Colon Carcinoma Metastatic in the Lung (tissue), 2 donors: ENCODE results near the genes STIP1, DNAJC4, VEGFB and PLCB3.

DNA sequence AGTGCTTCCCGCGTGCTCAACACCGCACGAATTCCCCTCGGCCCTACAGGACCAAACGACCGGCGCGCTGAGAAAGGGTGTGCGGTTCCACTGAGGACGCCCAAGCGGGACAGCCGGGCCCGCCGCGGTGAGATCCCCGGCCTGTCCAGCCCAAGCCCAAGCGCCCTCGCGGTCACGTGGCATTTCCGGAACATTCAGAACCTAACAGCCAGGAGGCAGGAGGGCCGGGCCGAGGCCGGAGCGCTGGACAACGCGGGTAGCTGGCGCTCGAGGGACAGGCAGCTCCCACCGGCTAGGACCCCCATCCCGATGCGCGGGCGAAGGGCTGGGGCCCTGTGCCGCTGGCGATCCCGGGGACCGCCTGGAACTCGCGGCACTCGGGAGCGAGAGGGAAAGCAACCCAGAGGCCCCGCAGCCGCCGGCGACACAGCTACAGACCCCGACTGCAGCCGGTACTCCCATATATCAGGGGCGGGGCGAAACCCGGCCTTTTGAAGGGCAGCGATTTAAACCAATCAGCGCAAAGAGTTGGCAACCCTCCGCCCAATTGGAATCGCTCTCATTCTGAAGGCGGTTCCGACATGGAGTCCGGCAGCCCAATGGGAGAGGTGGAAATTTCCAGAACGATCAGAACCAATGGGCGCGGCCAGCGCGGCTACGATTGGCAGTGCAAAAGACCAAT, 586 bp upstream of the STIP1 start:
- PRO-cap, 2 experiments, result peak in 2 of 2 experiments; most common plus-strand start position 218 of the sequence (in 1); most common minus-strand start position 168 of the sequence (in 2)

DNA sequence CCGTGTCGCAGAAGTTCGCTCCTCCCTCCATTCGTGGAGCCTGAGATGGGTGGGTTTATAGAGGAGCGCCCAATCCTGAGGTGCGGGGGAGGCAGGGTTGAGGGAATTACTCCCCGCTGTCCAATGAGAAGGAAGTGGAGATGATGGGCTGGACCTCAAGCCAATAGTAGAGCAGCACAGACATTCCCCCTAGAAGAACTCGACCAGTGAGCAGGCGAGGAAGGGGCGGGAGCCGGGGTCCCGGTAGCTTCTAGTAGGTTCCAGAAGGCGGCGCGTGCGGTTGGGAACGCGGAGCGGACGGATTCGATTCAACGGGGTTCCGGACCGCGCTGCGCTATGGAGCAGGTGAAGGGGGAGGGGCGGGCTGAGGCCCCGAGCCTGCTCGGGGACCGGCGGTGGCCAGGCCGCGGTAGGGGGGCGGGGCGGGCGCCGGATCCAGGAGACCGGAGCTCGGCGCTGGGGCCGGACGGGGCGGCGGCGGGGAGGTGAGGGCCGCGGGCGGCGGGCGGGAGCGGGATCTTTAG, at the start of gene STIP1:
Gene STIP1, plus strand, starts transcription at position 246 of the 524 bp plus-strand sequence.
- PRO-cap, 2 experiments, result peak in 2 of 2 experiments; most common plus-strand start position 256 of the sequence (in 1)

DNA sequence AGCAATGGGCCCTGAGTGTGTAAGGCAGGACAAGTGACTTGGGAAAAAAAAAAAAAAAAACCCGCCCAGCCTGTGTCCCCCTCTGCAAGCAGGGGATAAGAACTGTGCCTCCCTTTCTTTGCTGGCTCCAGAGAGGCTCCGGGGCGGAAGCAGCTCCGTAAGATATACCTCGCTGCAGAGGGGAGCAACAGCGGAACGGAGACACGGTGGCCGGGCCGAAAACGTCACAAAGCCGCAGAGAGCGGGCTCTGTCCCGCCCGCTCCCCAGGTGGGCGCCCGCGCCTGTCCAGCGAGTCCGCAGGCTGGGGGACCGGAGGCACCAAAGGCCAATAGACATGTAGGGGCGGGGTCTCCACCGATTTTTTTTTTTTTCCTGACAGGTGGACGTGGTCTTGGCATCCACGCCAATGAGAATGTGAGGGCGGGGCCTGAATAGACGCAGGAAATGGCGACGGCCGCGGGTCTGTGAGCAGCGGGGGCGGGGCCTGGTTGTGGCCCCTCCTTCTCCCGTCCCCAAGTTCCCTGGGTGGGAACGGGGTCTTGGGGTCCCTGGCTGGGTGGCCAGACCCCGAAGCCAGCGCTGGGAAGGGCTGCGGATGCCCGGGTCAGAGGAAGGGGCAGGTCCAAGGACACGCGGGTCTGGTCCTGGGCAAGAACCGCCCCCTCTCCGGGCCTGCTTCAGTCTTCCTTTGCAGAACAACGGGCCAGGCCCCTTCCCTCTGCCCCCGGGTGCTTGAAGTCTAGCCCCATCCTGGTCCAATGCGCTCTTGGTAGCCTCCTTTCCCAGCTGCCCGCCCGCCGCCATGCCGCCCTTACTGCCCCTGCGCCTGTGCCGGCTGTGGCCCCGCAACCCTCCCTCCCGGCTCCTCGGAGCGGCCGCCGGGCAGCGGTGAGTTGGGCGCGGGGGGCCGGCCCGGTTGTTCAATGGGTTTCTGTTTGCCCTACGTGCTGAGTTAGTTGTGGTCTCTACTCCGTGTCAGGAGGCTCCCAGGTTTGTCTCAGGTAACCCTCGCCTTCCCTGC, at the start of gene DNAJC4:
Gene DNAJC4, plus strand, starts transcription at position 497 of the 1,022 bp plus-strand sequence.
- PRO-cap, 2 experiments, result peak in 2 of 2 experiments; most common plus-strand start position 468 of the sequence (in 1); most common minus-strand start position 288 of the sequence (in 2)

DNA sequence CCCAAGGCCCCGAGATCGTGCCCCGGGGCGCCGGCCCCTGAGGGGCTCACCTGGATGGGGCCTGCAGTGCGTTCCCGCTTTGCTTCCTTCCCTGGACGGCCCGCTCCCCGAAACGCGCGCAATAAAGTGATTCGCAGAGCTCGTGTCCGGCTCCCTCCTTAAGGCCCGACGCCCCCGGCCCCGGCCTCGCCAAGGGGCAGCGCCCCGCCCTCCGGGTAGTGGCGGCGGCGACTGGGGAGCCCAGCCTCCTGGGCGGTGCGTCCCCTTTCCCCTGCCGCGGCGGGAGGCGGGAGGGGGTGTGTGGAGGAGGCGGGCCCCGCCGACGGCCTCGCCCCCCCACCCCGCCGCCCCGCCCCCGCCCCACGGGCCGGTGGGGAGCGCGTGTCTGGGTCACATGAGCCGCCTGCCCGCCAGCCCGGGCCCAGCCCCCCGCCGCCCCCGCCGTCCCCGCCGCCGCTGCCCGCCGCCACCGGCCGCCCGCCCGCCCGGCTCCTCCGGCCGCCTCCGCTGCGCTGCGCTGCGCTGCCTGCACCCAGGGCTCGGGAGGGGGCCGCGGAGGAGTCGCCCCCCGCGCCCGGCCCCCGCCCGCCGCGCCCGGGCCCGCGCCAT, at the start of gene VEGFB:
Gene VEGFB, plus strand, starts transcription at position 441 of the 609 bp plus-strand sequence.
- PRO-cap, 2 experiments, result peak in 2 of 2 experiments; most common plus-strand start position 363 of the sequence (in 1); most common minus-strand start position 191 of the sequence (in 1)

GRCh38 chr11:64237787-64237934, 3.2 kb upstream of the ENSG00000286264 start:
- PRO-cap, 2 experiments, result peak in 2 of 2 experiments; most common plus-strand start chr11:64237844 (in 1)

GRCh38 chr11:64251248-64252121, at the start of gene PLCB3:
PLCB3 (plus strand) TSS chr11:64251530.
- PRO-cap, 2 experiments, result peak in 2 of 2 experiments; most common plus-strand start chr11:64251530 (in 2); most common minus-strand start chr11:64251411 (in 2)

DNA sequence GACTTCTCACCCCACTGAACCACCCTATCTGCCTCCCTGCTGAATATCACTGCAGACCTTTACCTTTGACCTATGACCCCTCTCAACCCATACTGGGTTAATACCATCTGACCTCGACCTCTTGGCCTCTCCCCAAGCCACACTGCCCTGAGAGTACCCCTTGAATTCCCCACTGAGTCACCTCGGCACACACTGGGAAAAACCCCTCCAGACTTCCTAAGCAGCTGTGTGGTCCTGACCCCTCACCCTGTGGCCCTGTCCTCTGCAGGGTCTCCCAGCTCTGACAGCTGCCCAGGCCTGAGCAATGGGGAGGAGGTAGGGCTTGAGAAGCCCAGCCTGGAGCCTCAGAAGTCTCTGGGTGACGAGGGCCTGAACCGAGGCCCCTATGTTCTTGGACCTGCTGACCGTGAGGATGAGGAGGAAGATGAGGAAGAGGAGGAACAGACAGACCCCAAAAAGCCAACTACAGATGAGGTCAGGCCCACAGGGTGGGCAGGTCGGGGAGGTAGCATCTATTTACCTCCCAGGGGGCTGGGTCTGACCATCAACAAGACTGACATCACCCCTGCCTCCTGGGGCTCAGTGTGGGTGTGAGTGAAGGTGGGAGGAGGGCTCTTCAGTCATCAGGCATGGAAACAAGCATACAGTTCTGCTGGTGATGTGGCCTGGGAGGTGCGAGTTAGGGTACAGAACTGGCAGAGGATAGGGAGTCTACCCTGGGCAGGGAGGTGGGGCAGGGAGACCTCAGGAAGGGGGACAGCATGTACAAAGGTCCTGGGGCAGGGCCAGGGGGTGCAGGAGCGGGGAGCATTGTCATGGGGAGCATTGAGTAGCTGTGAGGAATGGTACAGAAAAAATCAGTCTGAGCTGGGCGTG, 8.7 kb downstream of the PLCB3 start:
- PRO-cap, 2 experiments, result no peak in any of the 2 experiments

- PRO-cap, 2 experiments, result peak in 2 of 2 experiments; most common plus-strand start chr11:64285505 (in 2); most common minus-strand start chr11:64285112 (in 1)
Measured at GRCh38 chr11:64284947-64285636, 556 bp upstream of the GPR137 start.

DNA sequence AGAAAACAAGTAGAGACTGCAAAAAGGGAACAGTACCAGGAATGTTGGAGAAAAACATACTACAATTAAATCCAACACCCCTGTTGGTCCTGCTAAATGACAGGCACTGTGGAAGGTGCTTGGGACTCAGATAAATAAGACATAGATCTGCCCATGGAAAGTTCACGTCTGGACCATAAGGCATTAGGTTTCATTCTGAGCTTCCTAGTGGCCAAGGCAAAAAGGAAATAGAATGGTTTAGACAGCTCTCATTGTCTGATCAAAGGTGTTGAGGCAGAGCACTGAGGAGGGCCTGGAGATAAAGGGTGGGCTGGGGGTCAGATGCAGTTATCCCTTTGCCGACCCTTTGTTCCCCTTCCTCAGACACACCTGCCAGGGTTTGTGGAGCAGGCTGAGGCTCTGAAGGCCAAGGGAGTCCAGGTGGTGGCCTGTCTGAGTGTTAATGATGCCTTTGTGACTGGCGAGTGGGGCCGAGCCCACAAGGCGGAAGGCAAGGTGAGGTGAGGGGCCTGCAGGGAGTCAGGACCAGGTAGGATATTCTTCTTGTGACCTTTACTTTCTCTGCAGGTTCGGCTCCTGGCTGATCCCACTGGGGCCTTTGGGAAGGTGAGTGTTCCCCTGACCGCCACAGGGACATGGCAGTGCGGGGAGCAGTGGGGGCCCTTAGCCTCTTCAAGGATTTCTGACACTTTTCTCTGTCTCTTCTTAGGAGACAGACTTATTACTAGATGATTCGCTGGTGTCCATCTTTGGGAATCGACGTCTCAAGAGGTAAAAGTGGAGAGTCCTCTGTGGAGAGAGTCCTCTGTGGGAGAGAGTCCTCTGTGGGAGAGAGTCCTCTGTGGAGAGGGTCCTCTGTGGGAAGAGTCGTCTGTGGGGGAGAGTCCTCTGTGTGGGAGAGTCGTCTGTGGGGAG, 2.6 kb downstream of the PRDX5 start:
- PRO-cap, 2 experiments, result no peak in any of the 2 experiments

DNA sequence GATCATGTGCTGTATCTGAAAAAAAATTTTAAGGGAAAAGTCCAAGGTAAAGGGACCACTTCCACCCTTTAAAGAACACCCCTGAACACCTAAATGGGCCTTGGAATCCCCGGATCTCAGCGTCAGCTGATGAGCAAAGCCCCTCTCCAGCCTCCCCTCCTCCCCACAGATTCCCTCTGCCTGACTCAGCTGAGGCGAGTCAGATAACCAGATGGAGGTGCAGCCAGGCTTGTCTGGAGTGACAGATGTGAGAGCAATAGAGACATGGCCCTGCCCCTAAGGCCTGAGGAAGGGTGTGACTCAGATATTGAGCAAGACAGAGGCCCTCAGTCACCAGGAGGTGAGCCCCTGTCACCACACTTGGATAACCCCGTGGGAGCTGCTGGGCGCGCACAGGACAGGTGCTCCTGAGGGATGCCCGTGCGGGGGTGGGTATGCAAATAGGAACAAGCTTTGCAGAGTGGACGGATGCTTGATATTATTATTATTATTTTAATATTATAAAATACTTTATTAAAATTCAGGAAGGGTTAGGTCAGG, 4.9 kb upstream of the CCDC88B start:
- PRO-cap, 2 experiments, result no peak in any of the 2 experiments

DNA sequence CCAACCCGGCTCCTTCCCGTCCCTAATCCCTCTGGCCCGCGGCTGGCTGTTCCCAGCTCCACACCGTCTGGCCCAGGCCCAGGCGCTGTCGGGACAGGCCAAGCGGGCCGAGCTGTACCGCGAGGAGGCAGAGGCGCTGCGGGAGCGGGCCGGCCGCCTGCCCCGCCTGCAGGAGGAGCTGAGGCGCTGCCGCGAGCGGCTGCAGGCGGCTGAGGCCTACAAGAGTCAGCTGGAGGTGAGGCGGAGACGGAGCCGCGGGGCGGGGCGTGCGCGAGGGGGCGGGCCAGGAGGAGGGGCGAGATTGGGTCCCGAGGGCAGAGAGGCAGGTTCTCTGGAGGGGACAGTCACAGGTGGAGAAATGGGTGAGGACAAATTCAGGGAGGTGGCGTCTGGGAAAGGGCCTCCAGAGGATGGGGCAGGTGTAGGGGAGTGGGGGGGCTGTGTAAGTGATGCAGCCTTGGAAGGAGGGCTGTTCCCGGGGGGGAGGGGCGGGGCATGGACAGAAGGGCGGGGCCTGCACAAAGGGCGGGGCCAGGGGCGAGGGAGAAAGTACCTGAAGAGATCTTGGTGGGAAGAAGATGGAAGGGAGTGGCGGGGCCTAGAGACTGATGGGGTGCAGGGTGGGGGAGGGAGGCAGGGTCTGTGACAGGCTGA, 2.6 kb downstream of the CCDC88B start:
- PRO-cap, 2 experiments, result peak in 1 of 2 experiments; most common plus-strand start position 317 of the sequence (in 1); most common minus-strand start position 69 of the sequence (in 1)

DNA sequence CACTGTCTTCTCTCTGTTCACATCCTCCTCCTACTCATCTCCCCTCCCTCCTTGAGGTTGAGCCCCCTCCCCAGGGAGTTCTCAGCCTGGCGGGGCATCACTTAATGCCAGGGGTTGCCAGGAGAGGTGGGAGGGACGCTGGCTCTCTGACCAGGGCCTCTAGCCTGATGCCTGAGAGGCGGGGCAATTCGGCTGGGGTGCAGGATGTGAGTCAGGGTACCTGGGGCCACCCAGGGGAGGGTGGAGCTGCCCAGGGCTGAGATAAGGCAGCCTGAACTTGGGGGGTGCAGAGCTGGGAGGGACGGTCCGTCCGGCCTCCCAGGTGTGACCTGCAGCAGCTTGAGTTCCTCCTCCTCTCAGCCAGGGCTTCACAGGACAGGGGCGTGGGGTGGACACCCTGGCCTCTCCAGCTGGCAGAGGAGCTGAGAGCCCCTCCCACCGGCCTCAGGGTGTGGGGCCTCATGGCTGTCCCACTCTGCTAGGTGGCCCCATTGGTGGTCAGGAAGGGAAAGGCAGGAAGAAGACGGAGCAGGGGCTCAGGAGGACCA, 1.1 kb upstream of the RPS6KA4 start:
- PRO-cap, 2 experiments, result peak in 2 of 2 experiments; most common plus-strand start position 289 of the sequence (in 2)

DNA sequence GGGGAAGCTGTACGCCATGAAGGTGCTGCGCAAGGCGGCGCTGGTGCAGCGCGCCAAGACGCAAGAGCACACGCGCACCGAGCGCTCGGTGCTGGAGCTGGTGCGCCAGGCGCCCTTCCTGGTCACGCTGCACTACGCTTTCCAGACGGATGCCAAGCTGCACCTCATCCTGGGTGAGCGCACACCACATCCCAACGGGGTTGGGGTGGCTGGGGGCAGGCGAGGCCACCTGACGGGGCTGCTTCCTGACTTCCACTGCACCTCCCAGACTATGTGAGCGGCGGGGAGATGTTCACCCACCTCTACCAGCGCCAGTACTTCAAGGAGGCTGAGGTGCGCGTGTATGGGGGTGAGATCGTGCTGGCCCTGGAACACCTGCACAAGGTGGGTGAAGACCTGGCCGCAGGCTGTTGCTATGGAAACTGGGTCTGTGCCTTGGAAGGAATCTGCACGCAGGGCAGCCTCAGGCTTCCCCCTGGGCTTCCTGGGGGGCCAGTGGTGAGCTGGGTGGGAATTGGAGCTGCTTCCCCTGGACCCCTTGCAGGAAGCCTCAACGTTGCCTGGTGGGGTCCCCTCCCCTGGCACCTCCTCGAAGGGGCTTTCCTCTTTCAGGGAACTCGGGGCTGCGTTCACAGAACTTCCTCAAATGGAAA, 1.4 kb downstream of the RPS6KA4 start:
- PRO-cap, 2 experiments, result no peak in any of the 2 experiments

DNA sequence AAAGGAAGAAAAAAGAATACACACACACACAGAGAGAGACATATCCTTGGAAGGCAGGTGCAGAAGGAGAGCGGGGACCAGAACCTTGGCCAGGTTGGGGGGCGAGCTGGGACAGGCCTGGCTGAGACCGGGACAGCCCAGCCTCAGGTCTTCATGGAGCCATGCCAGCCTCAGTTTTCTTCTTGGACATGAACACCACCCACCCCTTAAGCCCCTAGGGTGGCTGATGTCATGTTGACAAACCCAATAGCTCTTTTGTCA, 21.9 kb upstream of the SLC22A11 start:
- PRO-cap, 2 experiments, result no peak in any of the 2 experiments

- PRO-cap, 2 experiments, result no peak in any of the 2 experiments
Measured at GRCh38 chr11:64661137-64661828, 61.7 kb downstream of the NRXN2 start.

GRCh38 chr11:64762371-64763712, 3.1 kb upstream of the PYGM start:
- PRO-cap, 2 experiments, result no peak in any of the 2 experiments

DNA sequence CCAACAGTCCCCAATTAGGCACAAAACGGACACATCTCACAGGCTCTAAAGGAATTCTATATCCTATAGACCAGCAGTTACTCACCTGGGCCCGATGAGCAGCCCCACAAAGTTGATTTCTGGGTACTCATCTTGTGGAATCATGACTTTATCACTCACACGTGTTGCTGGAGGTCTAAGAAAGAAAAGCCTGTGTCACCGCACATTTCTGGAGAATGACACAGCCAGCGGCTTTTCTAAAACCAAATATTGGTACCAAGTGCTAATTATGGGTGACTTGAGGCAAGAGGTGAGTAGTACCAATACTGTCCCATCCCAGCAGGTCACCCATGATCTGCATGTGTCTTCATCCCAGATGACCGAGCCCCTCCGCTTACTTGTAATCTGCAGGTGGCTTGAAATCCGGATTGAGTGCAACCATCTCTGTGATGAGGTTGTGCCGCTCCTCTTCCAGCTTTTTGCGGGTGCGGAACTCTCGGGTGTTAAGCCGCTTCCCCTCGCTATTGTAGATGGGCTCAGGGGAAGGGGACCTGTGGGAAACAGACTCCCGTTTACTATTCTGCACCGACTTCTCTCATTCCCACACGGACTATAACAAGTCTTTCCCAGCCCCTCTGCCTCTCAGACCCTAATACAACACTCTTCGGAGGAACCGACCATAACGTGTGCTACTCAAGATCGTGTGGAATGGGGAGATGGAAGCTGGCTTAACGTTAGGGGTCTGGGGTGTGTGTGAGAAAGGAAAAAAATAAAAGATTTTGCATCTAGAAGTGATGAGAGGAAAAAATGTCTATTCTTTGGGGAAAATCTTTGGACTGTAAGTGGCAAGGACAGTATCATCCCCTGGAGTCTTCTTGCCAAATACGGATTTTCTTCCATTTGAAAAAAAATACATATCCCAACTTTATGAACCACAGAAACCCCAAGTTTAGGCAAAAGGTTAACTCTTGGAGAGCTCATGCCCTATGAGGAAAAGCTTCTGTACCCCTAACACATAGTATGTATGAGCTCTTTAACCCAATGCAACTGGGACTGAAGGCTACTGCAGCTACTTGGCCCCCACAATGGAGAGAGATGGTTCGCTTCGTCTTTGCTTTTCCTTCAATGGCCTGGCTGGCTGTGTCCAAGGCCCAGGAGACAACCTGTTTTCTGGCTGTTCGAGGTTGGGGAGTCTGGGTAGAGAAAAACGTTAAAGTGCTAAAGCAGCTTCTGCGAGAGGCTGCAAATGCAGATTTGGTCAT, 8.0 kb downstream of the SF1 start:
- PRO-cap, 2 experiments, result no peak in any of the 2 experiments

GRCh38 chr11:64774881-64775021, 3.6 kb downstream of the SF1 start:
- PRO-cap, 2 experiments, result no peak in any of the 2 experiments

DNA sequence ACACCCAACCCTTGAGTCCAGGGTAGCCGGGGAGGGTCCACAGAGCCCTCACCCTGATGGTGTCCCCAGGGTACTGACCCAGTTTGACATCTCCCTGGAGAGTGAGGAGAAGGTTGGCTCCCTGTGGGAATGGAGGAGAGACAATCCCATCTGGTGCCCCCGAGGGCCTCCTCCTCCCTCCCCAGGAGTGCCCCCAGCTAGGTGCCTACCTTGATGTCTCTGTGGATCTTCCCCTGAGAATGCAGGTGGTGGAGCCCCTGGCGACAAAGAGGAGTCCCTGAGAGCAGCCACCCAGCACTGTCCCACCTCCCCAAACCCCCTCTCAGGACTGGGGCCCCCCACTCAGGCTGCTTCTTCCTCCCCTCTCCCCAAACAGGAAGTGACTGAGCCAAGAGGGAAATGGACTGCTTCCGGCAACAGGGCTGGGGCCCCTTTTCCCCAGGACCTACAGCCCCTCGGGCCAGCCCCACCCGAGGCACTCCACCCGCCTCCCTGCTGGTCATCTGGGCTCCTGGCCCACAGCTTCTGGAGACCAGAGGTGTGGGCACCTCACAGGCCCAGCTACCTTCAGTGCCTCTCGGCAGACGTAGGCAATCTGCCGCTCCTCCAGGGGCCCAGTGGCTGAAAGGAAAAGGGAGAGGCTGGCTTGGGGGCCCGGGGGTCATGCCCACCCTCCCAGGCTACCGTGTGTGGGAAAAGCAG, 1.4 kb downstream of the MAP4K2 start:
- PRO-cap, 2 experiments, result no peak in any of the 2 experiments

DNA sequence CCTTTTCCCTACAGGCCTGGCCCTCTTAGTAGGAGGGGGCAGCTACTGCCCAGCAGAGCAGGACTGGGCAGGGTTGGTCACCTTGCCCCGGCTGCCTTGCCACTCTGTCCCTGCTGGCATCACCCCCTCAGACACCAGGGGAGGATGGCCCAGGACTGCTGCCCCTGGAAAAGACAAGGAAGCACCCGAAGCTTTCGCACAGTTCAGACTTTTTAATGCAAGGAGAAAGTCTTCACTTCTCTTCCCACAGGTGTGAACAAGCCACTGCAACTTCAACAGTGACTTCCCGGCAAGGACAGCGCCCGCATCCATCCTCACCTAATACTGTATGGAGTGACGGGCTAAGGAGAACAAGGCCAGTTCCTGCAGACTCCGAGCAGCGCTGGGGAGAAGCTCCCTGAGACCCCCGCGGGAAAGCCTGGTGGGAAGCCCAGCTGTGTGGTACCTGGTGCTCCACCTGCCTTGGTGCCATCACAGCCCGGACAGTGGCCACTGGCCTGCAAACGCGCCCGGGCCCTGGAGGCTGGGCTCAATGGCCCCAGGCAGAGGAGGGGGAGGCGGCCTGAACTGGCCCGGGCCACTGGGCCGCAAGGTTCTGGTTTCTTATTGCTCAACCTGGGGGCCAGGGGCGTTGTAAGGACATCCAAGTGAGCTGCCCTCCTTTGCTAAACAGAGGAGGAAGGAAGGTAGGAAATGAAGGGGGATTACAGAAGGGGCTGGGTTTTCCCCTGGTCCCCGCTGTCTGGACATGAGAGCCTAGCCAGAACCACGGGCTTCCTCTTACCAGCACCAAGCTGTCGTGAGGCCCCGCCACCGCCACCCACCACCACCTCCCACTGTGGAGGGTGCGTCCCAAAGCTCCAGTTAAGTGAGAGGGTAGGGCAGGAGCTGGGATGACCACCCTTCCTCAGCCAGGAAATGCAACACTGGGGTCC, 8.4 kb upstream of the CDC42BPG start:
- PRO-cap, 2 experiments, result no peak in any of the 2 experiments